WTC11 (cell line): Measurements from ENCODE around the gene LRPPRC.

DNA sequence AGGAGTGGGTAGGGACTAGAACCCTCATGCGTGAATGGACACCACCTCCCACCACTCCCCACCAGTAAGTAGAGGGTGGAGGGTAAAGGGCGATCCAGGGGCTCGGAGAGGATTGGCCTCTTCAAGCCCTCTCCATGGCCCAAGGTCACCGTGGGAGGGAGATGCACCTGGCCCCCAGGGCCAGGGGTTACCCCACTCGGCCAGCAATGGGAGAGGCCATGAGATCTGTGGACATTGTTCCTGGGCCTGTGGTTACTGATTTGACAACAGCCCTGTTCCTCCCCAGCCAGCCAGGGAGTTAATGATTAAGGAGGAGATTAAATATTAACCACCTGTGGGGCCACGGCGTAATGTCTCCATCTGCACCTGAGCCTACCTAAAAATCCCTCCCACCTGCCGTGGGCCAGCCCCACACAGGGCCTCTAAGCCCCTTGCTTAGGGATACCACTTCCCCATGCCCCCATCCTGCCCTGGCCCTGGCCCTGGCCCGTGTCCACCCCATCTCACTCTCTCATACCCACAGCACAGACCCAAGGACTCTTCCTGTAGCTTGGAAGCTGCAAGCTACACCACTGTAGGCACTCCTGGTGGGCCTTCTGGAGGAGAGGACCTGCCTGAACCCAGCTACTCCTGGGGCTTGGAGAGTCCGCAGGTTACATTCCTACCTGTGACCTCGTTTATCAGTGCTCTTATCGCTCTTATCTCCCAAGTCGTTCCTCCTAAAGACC lies 32.2 kb downstream of the ZFP36L2 start:
- PRO-cap: no peak

GRCh38 chr2:43207347-43208020 lies 18.9 kb downstream of the ZFP36L2 start:
- PRO-cap: no peak

DNA sequence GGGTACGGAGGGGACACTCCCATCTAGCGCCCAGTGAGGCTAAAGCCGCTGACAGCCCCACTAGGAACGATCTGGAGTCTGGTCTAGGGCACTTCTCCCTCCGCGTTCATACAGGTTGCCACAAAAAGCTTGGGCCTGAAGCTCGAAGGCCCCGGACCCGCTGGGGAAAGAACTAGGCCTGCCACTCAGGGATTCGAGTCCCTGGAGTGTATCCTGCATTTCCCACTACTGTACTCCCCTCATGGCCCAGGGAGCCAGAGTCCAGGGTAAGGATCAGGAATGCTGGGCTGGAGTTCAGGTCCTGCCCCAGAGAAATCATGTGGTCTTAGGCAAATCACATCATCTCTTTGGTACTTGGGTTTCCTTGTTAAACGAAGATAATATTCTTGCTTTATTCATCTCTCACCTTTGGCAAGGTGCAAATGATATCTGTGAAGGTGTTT lies 1.4 kb upstream of the ZFP36L2 start:
- PRO-cap: bidirectional peak, plus-strand start at position 63 of the sequence, minus-strand start outside the sequence

- PRO-cap: no peak
Observed at GRCh38 chr2:43229147-43229765, 2.9 kb upstream of the ZFP36L2 start.

DNA sequence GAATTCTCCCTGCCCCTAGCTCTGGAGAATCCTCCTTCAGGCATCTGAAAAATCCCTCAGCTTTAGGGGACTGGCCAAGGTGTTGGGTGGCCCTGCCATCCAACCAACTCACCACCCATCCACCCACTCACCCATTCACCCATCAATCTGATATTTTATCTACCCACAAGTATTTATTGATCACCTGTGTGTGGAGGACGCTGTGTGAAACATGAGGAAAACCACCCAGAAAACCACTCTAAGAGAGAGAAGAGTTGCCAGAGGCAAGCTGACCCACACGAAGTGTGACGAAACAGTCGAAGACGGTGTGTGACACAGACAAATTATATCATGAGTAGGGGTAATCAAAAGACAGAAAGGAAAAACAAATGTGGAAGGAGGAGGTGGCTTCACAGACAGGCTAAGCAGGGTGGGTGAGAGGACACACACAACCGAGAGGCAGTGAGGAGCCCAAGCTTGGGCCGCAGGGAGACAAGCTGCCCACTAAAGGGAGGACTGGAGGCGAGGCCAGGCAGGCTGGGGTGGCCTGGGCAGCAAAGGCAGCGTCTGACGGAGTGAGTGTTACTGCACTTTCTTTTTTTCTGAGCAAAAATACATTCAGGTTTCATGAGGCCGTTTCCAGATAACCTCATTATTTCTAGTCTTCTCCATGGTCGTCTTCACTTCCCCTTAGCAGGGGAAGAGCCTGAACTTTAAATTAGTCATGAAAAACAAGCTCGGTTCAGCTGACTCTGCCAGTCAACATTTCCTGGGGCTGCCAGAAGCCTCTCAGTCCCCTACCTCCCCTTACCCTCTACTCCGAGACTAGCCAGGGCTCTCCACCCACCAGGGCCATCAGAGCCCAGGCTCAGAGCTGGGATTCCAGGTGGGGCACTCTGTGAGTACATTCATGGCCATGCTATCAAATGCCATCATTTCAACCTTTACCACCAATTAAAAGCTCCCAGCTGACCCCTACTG lies 13.6 kb upstream of the ZFP36L2 start:
- PRO-cap: no peak

DNA sequence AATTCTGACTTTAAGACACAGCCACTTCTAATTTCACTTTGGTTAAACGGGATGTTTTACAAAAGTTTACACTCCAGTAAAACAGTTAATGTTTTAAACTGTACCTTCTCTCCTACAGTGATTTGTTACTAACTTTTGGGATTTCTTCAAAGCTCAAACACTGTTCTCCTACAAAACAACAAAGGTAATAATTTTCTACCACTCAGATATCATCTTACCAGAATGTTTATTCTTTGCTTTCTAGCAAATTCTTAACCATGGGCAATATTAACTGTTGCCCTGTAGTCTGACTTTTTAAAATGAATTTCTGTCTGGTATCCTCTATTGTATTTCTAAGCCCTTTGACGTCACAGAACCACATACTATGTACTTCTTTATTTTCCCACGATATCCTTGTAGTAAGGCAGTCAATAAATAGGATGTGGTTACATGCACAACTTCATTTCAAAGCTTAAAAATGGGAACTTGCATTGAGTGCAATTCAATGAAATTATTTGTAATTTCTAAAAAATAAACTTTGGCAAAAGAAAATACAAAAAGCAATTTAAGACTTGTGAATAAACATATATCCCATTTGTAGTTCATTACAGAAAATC lies 58.7 kb downstream of the THADA start:
- PRO-cap: no peak

GRCh38 chr2:43840104-43840669 lies 1.4 kb downstream of the ABCG8 start:
- PRO-cap: no peak

GRCh38 chr2:43869856-43870516 lies 31.2 kb downstream of the ABCG8 start:
- PRO-cap: no peak

DNA sequence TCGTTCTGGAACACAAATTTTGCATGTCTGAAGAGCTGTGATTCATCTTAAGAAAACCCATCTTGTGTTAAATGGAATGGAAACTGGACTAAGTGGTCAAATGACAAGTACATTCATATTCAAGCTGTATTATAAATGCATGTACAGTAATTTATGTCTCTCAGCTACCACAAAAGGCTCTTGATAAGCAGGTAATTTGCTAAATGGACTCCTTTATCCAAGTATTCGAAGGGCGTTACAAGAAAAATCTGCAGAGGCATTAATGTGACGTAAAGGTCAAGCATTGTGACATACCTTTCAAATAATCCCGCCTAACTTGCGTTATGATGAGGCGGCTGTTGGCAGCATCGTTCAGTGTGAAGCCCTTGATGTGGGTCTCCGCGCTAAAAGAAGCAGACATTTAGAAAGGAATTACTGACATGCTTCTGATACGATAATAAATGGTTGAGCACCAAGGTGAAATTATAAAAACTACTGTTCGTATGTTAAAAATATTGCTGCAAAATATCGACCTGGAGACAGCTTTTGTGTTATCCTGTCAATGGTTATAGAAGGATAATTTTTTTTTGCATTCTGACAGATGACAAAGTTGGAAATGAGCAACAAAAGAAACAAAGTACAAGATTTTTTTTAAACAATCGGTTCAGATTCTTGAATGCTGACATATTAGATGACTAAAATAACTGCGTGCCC lies 66.8 kb downstream of the ABCG8 start:
- PRO-cap: no peak

GRCh38 chr2:43995773-43996100 lies at the start of gene LRPPRC:
Gene LRPPRC (minus strand): TSS chr2:43995989.
- PRO-cap: bidirectional peak, plus-strand start at chr2:43996335, minus-strand start at chr2:43995989

- PRO-cap: no peak
Observed at GRCh38 chr2:44075373-44076078, 79.7 kb upstream of the LRPPRC start.

DNA sequence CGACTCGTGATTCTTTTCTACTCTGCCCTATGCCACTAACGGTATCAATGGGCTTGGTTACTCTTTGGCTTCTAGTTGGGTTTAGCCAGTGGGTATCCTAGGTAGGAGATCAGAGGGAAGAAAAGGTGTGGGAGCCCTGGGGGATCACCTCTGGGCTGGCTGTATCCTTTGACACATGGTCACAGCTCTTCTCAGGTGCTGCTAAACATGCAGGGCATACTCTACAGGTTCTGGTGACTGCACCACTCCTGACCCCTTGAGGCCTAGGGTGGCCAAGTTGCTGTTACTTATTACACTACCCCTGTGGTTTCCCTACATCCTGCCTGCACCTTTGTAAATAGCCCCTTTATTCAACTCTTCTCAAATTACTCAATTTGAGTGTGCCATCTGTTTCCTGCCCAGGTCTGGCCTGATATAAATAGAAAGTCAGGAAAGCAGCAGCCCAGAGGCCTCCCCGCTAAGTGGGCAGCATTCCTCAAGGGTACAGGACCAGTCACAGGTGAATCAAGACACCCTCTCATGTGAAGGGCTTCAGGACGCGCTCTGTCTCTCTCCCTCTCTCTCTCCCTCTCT lies 78.2 kb upstream of the PPM1B start:
- PRO-cap: no peak

- PRO-cap: unidirectional peak, plus-strand start at chr2:44136518; unidirectional peak, plus-strand start at chr2:44136597
Observed at GRCh38 chr2:44136099-44136883, 32.4 kb upstream of the PPM1B start.

DNA sequence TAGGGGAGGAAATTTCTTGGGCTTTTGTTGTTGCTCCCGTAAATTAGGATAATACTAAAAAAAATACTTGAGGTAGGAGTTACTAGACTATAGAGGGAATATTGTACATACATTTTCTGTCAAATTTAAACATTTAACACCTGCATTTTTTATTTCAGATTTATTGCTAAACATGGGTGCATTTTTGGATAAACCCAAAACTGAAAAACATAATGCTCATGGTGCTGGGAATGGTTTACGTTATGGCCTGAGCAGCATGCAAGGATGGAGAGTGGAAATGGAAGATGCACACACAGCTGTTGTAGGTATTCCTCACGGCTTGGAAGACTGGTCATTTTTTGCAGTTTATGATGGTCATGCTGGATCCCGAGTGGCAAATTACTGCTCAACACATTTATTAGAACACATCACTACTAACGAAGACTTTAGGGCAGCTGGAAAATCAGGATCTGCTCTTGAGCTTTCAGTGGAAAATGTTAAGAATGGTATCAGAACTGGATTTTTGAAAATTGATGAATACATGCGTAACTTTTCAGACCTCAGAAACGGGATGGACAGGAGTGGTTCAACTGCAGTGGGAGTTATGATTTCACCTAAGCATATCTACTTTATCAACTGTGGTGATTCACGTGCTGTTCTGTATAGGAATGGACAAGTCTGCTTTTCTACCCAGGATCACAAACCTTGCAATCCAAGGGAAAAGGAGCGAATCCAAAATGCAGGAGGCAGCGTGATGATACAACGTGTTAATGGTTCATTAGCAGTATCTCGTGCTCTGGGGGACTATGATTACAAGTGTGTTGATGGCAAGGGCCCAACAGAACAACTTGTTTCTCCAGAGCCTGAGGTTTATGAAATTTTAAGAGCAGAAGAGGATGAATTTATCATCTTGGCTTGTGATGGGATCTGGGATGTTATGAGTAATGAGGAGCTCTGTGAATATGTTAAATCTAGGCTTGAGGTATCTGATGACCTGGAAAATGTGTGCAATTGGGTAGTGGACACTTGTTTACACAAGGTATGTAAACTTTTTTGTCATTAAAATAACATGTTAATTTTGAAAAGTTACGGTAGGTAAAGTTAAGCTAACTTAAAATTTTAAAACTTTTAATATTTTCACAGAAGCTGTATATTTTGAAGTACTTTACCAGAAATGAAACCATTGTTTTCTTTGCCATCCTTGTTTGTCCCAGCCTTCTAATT lies 32.8 kb downstream of the PPM1B start:
- PRO-cap: no peak

DNA sequence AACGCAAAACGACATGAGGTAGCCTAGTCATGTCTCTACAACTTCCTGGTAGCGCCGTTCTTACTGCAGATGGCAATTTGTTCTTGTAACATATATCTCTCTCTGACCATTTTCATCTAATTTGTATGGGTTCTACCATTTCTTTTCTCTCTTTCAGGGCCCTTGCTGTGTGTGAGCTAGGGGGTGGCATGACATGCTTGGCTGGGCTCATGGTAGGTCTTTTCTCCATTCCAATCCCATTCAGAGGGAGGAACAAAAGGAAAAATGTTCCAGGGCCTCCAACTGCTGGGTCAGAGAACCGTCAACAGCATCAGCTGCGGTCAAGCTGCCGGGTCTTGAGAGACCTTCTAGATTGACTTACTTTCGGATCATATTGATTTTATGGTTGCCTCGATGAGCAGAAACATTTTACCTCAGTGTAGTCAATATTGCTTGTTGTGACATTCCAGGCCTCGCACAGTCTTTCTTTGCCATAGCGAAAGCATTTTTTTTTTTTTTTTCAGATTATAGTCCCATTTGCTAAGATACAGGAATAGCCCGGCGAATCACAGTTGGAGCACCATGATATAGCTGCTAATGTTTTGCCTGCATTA lies 235.3 kb upstream of the SIX3 start:
- PRO-cap: no peak

GRCh38 chr2:44952019-44952641 lies 10.6 kb downstream of the SIX3 start:
- PRO-cap: no peak

GRCh38 chr2:45211750-45212247 lies 202.5 kb upstream of the SIX2 start:
- PRO-cap: no peak

GRCh38 chr2:45242436-45242779 lies 233.2 kb upstream of the SIX2 start:
- PRO-cap: no peak

GRCh38 chr2:45273527-45273731 lies 264.2 kb upstream of the SIX2 start:
- PRO-cap: no peak

GRCh38 chr2:45693148-45693845 lies 41.8 kb downstream of the PRKCE start:
- PRO-cap: no peak